ENCODE results near the gene ZNF385A.

- PRO-cap, 2 experiments = no peak in any of the 2 experiments
These were observed 10.2 kb upstream of the HOXC4 start for GRCh38 chr12:54043330-54043905.

GRCh38 chr12:54051970-54052634, 1.5 kb upstream of the HOXC4 start:
- PRO-cap, 2 experiments = no peak in any of the 2 experiments

GRCh38 chr12:54052635-54053567, 734 bp upstream of the HOXC4 start:
- PRO-cap, 2 experiments = peak in 1 of 2 experiments; most common plus-strand start chr12:54053446 (in 1); most common minus-strand start chr12:54053147 (in 1)

GRCh38 chr12:54080362-54080815, 26.8 kb downstream of the HOXC4 start:
- PRO-cap, 2 experiments = no peak in any of the 2 experiments

DNA sequence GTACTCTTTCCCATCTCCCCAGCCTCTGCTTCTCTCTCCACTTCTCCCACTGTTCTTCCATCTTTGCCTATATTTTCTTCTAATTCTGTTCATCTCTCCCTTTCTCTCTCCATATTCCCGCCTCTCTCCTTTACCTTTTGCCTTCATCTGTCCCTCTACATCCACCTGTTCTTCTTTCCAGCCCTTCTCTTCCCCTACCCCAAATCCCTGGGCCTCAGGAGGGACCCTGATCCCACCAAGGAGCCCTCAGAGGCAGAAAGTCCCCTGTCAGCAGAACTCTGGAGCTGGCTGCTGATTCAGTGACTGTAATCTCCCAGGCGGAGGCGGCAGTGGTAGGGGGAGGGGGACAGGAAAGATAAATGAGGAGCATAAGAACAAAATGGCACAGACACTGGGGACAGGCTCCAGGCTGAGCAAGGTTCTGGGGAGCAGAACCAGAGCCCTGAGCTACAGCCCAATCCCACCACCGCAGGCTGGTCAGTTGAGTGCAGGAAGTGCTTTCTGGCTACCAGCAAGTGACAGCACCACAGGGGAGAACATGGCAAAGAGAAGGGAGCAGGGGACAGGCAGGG, 27.2 kb downstream of the SMUG1 start:
- PRO-cap, 2 experiments = no peak in any of the 2 experiments

GRCh38 chr12:54229532-54230197, 40.9 kb upstream of the SMUG1 start:
- PRO-cap, 2 experiments = peak in 1 of 2 experiments; most common plus-strand start chr12:54229976 (in 1); most common minus-strand start chr12:54229803 (in 1)

DNA sequence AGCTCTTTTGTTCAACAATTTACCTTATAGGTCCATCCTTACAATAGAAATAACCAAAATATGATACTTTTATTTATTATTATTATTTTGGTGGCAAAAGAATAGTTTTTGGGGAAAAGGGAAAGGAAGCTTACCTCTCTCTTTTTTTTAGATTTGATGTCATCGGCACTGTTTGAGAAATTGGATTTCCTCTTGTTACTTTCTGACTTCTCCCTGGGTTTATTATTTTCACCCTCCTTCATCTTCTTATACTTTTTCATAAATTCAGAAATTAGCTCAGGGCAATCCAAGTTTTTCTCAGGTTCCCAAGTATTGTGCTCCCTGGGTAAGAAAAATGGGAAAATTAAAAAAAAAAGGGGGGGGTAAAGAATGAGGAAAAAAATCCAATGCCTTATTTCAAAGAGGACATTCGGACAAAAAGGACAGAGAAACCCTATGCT, 28.0 kb downstream of the CBX5 start:
- PRO-cap, 2 experiments = no peak in any of the 2 experiments

DNA sequence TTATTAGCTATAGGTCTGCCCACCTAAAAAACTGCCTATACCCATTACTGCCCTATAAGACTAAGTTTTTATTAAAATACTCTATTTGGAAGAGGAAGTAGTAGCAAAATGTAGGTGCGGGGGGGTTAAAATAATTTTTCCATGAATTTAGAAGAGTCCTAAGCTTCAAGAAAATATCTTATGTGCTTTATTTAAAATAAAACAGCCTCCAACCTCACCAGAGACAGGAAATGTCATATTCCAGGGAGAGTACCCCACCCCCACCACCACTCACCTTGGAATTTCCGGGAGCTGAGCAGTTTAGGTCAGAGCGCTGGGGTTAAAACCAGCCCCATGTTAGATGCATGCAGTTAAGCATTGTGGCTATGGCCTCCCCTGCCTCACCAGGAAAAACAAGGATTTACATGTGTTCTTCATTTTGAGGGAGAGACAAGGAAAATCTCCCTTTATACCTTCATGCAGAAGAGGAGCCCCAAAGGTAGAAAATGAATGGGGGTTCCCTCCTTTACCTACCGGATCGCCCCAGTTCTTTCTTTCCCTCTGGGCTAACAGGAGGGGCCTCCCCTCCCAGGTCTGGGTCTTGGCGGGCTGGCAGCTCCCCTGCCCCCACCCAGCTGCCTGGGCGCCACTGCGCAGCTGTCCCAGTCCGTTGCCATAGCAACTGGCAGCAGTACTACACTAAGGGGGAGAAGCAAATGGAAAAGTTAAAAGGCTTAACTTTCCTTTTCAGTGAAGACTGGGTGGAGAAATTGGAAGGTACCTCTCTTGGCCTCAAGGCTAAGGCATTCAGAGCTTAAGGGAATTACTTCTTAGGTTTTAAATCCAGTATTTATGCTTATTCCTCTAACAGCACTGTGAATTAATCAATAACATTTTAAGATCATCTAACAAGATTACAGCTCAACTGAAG, 20.7 kb downstream of the CBX5 start:
- PRO-cap, 2 experiments = peak in 2 of 2 experiments; most common plus-strand start position 298 of the sequence (in 1); most common minus-strand start position 270 of the sequence (in 1)

GRCh38 chr12:54281626-54282624, 1.4 kb downstream of the HNRNPA1 start:
- PRO-cap, 2 experiments = no peak in any of the 2 experiments

- PRO-cap, 2 experiments = no peak in any of the 2 experiments
These were observed 1.7 kb downstream of the NFE2 start for GRCh38 chr12:54298972-54299564.

DNA sequence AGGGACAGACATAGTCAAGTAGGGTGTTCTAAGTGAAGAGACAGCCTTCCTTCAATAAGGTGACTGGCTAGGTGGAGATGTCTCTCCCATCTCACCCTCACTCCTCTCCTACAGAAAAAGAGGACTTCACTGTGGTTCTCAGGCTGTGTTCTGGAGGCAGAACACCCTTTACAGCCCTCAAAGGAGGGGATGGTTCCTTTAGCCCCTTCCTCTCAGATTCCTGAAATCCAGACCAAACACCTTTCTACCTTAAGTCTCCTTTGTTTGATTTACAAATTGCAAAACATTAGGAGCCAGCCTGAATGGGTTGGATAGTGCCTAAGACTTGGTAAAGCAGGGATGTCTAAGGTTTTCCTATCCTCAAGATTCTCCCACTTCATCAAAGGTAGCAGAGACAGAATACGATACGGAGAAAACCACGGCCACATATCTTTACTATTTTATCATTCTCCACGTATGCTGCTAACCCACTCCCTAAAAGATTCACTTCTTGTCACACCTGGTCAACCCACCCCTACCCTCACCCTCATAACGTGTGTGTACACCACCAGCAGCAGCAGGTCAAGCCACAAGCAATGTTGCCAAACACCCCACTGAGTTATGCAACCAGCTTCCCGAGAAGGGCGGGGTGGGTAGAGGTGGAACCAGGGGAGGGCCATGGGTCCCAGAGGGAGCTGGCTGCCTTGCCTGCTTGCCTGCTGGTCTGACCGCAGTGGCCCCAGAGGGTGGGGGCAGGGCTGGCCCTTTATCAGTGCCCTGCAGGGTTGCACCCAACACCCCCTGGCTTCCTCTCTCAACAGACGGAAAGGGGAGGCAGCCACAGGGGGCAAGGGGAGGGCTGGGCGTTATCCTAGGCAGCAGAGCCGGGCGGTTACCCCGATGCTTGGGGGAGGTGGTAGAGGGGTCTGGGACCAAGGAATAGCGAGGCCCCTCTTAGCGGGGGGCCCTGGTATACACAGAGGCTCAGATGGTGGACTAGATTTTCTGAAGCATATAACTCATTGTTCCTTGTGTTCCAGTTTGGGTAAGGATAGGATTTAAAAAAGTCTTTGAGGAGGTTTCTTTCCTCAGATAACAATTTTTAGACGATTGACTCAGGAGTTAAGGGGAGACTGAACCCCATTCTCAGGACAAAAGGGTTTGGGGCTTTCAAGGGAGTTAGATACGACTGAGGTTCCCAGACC, 3.3 kb upstream of the NFE2 start:
- PRO-cap, 2 experiments = no peak in any of the 2 experiments

DNA sequence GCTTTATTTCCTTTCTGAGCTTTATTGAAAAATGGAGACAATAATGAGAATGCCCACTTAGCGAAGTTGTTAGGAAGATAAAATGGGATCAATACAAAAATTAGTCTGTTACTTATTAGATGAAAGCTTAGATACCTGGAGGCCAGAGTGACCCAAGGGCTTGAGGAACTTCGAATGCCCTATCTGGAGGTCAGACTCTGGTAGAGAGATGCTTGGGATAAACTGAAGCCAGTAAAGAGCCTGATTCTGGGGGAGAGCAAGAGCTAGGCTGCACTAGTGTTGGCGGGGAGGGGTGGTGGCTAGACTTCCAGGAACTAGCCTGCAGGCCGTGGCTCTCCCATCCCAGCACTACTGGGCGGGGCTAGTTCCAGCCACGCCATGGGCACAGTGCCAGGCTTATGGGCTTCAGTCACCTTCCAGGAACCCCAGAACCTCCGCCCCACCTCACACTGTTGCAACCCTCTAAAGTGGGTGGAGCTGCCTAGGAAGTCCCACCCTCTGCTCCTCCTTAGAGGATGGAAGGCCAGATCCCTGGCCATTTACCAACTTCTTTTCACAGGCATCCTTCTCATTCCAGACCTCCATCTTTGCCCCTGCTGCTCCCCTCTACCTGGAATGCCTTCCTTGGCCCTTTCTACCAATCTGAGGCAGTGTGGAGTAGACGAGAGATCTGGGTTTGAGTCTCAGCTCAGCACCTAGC, 6.2 kb upstream of the NFE2 start:
- PRO-cap, 2 experiments = peak in 1 of 2 experiments; most common plus-strand start position 526 of the sequence (in 1); most common minus-strand start position 316 of the sequence (in 1)

DNA sequence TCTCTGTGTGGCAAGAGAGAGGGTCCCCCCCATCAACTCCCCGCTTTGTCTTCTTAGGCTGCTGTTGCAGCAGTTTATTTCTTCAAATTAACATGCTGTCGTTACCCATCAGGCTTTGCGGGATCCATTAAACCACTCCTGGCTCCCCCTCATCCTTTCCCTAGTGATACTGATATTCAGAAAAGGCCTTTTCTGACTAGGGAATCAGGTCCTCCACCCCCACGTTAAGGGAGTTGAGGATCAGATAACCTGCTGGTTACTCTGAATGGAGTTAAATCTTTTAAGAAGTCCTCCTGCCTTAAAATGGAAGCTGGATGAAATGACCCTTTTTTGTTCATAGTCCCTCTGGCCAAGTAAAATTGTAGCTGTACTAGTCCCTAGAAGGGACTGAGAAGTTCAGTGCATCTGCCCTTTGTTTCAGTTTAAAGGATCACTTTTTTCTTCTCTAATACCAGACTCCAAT, 15.2 kb downstream of the GPR84 start:
- PRO-cap, 2 experiments = no peak in any of the 2 experiments

- PRO-cap, 2 experiments = no peak in any of the 2 experiments
These were observed 8.8 kb downstream of the GPR84 start for GRCh38 chr12:54355386-54356012.

GRCh38 chr12:54370011-54370966, 6.0 kb upstream of the GPR84 start:
- PRO-cap, 2 experiments = peak in 2 of 2 experiments; most common plus-strand start chr12:54370482 (in 1); most common minus-strand start chr12:54370353 (in 1)

GRCh38 chr12:54384401-54385490, at the start of gene ZNF385A:
Gene ZNF385A, minus strand, starts transcription at chr12:54384733.
- PRO-cap, 2 experiments = no peak in any of the 2 experiments

- PRO-cap, 2 experiments = no peak in any of the 2 experiments
These were observed 1.9 kb upstream of the ZNF385A start for GRCh38 chr12:54386349-54386848.

- PRO-cap, 2 experiments = no peak in any of the 2 experiments
These were observed 14.9 kb downstream of the ITGA5 start for GRCh38 chr12:54404125-54404527.

- PRO-cap, 2 experiments = no peak in any of the 2 experiments
These were observed 11.5 kb downstream of the ITGA5 start for GRCh38 chr12:54407396-54408067.

- PRO-cap, 2 experiments = peak in 1 of 2 experiments; most common plus-strand start chr12:54411841 (in 1); most common minus-strand start chr12:54411695 (in 1)
These were observed 7.4 kb downstream of the ITGA5 start for GRCh38 chr12:54411332-54412349.

Data from heart right ventricle (tissue), 2 donors.